SK-N-MC (cell line): ENCODE measurements around the gene ROBO2.

- RRBS: no CpG with 5 or more reads among the region's 3 CpGs
Observed at GRCh38 chr3:72127854-72128274, 342.9 kb upstream of the PROK2 start.

GRCh38 chr3:72176960-72178154, 392.4 kb upstream of the PROK2 start:
- RRBS: 37% methylated on average over 7 of the region's 43 CpGs

DNA sequence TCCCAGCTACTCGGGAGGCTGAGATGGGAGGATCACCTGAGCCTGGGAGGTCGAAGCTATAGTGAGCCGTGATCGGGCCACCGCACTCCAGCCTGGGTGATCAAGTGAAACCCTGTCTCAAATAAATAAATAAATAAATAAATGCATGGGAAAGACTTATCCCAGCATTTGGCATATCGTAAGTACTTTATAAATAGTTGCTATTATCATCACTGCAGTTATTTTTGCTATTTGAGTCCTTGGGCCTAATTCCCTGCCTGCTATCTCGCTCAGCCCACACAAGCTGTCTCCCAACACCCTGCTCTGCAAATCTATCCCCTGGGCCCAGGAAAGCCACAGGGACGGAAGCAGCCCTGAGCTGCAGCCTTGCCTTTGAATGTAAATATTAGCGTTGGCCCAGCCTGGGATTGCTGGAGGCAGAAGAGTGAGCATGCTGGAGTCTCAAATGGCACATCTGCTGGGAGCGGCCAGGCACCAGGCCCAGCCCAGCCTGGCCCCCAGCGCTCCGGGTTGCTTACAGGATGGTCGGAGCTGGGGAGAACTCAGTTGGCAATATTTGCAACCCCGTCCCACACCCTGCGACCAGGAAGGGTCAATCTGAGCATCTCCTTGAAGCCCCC, 529.8 kb downstream of the SHQ1 start:
- RRBS: no CpG with 5 or more reads among the region's 15 CpGs

DNA sequence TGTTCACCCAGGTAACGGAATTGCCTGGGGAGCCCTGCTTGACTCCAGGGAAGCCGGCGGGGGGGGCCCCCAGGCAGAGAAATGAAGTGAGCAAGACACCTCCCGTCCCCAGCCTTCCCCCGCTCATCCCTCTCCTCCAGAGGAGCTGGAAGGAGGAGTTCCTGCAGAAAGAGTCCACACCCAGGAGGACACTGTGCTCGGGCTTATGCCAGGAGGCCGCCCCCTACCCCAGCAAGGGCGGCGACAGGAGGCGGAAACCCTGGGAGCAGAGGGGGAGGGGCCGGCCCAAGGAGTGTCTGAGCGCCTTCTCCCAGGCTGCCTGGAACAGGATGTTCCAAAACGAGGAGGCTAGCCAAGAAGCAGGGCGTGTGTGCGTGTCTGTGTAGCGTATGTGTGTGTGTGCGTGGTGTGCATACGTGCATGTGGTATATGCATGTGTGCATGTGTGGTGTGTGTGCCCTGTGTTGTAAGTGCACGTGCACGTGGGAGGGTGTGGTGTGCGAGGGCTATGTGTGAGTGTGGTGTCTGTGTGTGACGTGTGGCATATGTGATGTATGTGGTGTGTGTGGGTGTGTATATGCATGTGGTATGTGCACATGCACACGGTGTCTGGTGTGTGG, 511.3 kb downstream of the SHQ1 start:
- RRBS: no CpG with 5 or more reads among the region's 23 CpGs

GRCh38 chr3:72373357-72373630, 475.0 kb downstream of the SHQ1 start:
- RRBS: no CpG with 5 or more reads among the region's 5 CpGs

GRCh38 chr3:72447371-72448147, 400.7 kb downstream of the SHQ1 start:
- RRBS: 1% methylated on average over 7 of the region's 53 CpGs

GRCh38 chr3:72753780-72754102, 94.5 kb downstream of the SHQ1 start:
- RRBS: no CpG with 5 or more reads among the region's 1 CpG

DNA sequence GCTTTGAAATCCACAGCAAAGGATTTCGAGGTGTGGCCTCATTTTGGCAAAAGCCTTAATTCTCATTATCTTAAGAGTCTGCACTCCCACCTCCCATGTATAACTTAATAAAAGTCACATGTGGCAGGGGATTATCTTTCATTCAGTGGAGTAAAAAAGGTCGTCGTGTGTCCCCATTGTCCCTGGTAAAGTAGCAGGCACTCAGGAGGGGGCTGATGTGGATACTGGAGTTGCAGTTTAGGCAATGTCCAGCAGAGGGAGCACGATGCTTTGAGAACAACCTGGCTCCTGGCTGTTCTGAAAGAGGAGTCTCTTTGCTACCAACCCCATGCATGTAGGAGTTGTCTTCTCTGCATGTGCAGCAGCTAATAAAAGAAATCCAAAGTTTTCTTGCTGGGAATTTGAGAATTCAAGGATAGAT, 39.6 kb downstream of the EBLN2 start:
- RRBS: no CpG with 5 or more reads among the region's 4 CpGs

GRCh38 chr3:73405554-73406415, 219.0 kb downstream of the PDZRN3 start:
- RRBS: no CpG with 5 or more reads among the region's 5 CpGs

DNA sequence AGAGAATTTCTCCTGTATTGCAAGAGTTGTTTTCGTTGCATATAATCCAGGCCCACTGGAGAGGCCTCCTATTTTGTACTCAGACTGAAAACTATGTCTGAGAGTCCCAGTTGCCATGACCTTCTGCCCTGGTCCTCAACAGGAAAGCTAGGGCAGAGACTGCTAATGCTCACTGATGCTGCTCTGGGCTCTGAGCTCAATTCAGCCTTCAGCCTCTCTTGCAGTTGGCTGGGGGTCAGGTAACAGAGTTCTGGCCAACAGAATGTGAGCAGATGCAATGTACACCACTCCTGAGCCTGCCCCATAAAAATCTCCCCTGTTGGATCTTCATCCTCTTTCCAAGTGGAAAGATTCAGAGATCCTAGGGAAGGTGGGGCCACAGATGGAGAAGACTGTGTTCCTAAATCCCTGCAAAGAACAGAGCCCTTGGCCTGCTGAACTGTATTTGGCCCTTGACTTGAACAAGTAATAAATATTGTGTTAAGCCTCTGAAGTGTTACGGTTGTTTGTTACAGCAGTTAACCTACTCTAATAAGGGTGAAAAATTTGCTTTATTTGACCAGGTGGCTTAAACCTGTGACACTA, 87.8 kb downstream of the PDZRN3 start:
- RRBS: no CpG with 5 or more reads among the region's 2 CpGs

DNA sequence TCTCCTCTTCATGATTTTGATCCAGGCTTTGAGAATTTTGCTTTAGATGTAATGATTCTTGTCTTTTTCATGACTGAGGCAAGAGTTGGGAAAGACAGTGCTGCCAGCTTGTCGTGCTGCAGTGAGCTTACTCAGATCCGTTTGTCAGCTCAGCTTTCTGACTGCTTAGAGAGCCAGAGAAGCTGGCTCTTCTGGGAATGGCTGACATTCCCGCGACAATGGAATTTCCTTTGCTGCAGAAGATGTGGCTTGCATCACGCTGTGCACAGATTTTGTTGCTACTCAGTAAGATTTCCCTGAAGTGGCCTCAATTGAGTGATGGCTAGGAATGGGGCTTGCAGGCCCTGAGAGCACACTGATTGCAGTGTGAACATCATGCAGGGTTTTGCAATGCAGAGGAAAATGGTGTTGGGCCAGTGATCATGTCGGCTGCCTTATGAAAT, 102.3 kb upstream of the PDZRN3 start:
- RRBS: no CpG with 5 or more reads among the region's 6 CpGs

DNA sequence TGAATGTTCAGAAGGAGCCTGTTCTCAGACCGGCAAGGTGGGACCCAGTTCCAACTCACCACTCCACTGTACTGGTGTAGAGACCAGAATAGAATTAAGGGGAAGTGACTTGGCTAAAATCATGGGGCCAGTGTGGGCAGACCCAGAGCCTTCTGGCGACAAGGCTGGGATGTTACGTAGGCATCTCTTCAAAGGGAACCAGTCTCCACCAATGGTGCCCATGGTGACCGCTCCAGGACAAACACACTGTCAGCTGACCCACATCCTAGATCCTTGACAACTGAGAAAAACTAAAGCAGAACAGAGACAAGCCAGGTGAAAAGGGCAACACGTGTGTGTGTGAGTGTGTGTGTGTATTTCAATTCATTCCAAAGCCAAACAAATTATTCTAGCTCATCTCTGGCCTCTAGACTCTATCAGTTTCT, 321.7 kb upstream of the FRG2C start:
- RRBS: no CpG with 5 or more reads among the region's 5 CpGs

DNA sequence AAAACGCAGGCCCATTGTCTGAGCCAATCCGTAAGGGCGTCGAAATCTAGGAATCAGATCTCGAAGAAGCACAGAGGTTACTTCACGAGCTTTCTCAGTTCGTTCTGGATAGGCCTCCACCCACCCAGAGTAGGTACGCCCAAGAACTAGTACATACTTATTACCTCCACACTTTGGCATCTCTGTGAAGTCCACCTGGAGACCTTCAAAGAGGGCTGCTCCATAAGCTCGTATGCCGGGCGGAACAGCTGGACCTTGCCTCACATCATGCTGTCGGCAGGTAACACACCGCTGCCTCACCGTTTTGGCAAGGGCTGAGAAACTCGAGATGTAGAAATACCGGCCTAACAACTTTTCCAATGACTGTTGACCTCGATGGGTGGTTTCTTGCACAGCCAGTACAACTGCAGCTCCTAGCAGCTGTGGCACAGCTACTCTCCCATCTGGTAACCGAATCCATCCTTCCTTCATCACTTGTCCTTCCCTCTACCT, 302.1 kb upstream of the FRG2C start:
- RRBS: no CpG with 5 or more reads among the region's 18 CpGs

DNA sequence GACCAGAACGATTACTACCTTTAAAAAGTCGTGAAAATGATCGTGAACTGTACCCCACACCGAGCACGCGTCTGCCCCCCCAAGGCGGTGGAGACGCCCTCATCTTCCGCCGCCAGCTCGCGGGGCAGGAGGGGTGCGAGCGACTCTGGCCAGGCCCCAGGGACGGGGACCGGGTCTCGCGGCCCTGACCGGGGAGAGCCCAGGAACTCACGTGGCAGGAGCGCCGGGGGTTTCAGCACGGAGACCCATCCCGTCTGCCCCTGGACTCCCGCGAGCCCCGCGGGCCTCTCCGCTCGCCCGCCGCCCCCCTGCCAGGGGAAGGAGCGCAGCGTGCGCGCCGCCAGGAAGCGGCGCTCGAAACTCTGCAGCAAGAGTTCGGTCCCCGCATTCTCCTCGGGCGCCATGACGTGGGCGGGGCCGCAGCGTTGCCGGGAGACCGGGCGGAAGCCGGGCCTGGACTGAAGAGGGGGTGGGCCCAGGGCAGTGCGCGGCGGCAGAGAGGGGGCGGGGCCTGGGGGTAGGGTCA, 229.4 kb upstream of the FRG2C start:
- RRBS: no CpG with 5 or more reads among the region's 56 CpGs

DNA sequence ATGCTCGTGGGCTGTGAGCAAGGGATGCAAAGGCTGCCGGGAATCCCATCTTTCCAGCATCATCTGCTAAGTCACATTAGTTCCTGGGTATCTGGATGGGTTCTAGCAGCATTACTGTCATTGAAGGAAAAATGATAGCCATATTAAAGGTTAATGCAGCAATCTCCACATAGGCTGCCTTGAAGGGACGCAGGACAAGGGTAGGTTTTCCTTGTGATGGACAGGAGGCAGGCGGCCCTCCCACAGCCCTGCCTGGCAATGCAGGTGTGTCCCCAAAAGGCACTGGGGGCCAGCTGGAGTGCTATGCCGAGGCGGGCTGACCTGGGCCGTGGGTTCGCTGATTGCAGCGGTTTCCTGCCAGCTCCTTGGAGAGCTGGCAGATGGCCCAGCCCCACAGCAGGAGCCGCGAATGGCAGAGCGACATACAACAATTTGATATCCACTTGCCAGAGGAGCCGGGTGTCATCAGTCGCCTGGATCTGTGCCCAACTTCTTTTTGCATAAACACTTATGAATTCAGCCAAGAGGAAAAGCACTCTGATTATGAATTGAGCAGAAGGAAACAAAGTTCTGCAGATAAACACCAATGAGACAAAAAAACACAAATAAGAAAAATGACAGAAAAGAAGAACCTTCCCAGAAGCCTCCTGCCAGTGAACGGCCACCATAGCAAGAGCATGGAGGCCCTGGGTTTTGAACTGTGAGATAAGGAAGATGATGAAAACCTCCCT, 210.8 kb upstream of the FRG2C start:
- RRBS: no CpG with 5 or more reads among the region's 15 CpGs

GRCh38 chr3:75580142-75580521, 84.0 kb upstream of the FRG2C start:
- RRBS: no CpG with 5 or more reads among the region's 44 CpGs

- RRBS: no CpG with 5 or more reads among the region's 2 CpGs
Observed at GRCh38 chr3:76597863-76598456, 441.9 kb upstream of the ROBO2 start.

GRCh38 chr3:77039035-77040215, at the start of gene ROBO2:
ROBO2 (plus strand) TSS chr3:77040099.
- RRBS: 1% methylated on average over 39 of the region's 84 CpGs

DNA sequence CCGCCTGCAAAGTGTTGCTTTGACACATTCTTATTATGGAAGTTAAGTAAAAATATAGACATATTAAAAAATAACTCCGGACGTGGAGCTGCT, 163 bp downstream of the ROBO2 start:
- RRBS: no CpG with 5 or more reads among the region's 3 CpGs

- RRBS: no CpG with 5 or more reads among the region's 1 CpG
Observed at GRCh38 chr3:78068152-78068414, 1028.2 kb downstream of the ROBO2 start.